AG09309 (cell line): Measurements from ENCODE around the genes ATP7B, PCDH8 and PRR20E.

- RRBS: no CpG with 5 or more reads among the region's 17 CpGs
Measured at GRCh38 chr13:51147834-51148721, 37.0 kb upstream of the C13orf42 start.

DNA sequence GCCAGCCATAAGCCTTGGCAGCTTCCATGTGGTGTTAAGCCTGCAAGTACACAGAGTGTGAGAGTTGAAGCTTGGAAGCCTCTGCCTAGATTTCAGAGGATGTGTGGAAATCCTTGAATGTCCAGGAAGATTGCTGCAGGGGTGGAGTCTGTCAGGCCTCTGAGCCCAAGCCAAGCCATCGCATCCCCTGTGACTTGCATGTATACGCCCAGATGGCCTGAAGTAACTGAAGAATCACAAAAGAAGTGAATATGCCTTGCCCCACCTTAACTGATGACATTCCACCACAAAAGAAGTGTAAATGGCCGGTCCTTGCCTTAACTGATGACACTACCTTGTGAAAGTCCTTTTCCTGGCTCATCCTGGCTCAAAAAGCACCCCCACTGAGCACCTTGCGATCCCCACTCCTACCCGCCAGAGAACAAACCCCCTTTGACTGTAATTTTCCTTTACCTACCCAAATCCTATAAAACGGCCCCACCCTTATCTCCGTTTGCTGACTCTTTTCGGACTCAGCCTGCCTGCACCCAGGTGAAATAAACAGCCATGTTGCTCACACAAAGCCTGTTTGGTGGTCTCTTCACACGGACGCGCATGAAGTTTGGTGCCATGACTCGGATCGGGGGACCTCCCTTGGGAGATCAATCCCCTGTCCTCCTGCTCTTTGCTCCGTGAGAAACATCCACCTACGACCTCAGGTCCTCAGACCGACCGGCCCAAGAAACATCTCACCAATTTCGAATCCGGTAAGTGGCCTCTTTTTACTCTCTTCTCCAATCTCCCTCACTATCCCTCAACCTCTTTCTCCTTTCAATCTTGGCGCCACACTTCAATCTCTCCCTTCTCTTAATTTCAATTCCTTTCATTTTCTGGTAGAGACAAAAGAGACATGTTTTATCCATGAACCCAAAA is 52.2 kb upstream of the FAM124A start:
- RRBS: no CpG with 5 or more reads among the region's 20 CpGs

DNA sequence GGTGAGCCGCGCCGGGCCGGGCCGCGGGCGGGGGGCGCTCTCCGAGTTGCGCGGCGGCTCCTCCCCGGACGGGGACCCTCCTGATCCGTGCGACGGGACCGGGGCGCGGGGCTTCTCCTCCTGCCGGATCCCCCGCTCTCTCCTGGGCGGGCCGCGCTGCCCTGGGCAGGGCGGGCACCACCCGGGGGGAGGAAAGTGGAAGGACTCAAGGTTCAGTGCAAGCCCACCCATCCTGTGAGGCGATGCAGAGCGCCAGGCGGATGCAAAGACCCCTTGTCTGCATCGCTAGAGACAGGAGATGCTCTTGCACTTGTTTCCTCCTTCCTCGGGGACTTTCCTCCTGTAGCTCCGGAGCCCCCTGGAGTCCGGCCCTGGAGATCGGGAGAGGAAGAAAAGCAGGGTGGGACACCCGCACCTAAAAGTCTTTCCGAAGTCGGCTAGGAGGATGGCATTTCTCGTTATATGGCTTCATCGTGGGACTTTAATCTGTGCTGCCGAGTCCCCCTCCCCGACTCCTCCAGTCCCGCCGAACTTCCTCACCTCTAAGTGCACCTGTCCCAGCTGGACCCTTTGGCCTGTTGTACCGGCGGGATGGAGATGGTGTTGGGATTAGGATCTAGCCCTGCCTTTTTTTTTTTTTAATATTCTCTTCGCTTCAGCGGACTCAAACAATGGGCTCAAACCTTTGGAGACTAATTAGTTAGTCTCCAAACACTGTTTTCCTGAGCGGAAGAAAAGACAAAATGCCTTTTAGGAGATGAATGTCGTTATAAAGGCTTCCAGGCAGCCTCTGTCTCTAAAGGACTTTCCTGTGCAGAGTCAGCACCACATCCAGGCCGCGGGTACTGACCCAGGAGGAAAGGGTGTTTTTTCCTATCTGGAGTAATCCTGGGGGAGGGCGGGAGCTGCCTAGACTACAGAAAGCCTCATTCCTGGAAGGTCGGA is 643 bp downstream of the FAM124A start:
- RRBS: 2% methylated on average over 13 of the region's 54 CpGs

GRCh38 chr13:51230544-51231220 is 8.5 kb downstream of the FAM124A start:
- RRBS: no CpG with 5 or more reads among the region's 7 CpGs

DNA sequence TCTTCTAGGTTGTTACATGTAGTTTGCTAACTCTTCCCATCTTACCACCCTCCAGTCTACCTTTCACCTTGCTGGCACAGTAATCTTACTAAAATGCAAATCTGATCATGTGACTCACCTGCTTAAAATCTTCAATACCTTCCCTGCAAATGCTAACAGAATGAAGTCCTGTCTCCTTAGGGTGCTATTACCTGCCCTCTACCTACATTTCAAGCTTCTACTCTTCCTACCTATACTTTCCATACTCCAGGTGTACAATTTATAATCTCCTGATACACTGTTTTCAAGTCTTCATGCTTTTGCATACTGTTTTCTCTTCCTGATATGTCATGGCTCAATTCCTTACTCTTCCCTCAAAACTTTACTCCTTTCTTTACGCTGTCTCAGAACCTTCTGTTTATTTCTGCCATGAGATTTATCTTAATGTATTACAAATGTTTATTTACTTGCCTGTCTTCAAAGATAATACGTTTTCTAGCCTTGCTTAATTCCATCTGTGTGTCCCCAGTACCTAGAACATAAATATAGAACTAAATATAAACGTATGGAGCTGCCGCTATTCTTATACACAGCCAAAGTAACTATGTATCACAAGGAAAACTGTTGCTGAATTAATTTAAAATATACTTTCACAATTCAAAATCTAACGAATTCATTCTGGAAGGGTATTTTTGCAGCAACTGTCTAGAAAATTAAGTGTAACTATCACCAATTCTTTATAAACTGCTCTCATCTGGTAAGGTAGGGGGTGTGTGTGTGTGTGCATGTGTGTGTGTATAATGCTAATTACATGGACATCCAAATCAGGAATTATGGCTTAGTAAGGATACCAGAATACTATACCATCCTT is 30.0 kb downstream of the INTS6 start:
- RRBS: no CpG with 5 or more reads among the region's 5 CpGs

- RRBS: no CpG with 5 or more reads among the region's 10 CpGs
Measured at GRCh38 chr13:51646001-51646785, 61.9 kb downstream of the WDFY2 start.

- RRBS: no CpG with 5 or more reads among the region's 5 CpGs
Measured at GRCh38 chr13:51786701-51787452, 17.1 kb downstream of the DHRS12 start.

GRCh38 chr13:51942102-51942653 is 69.1 kb downstream of the ATP7B start:
- RRBS: no CpG with 5 or more reads among the region's 10 CpGs

DNA sequence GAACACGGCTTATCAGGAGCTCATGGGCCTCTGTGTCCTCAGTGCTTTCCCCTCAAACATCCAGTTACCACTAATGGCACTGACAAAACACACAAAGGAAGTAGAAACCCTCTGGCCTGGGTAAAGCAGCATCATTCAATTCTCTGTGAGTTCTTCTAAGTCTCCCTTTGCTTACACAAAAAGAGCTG is 43.7 kb downstream of the ATP7B start:
- RRBS: no CpG with 5 or more reads among the region's 1 CpG

- RRBS: no CpG with 5 or more reads among the region's 8 CpGs
Measured at GRCh38 chr13:51995873-51996555, 15.2 kb downstream of the ATP7B start.

DNA sequence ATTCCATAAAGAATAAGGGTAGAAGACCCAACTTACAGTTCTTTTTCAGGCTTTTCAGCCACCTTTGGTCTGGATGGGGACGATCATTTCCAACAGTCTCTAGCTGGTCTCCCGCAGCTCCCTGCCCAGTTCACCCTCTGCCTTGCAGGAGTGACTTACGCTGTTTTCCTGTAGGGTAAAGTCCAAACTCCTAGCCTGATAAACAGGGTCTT is 4.9 kb downstream of the ATP7B start:
- RRBS: no CpG with 5 or more reads among the region's 3 CpGs

- RRBS: 2% methylated on average over 26 of the region's 110 CpGs
Measured at GRCh38 chr13:52010940-52012283, at the start of gene ATP7B. Gene ATP7B, minus strand, starts transcription at chr13:52011450.

DNA sequence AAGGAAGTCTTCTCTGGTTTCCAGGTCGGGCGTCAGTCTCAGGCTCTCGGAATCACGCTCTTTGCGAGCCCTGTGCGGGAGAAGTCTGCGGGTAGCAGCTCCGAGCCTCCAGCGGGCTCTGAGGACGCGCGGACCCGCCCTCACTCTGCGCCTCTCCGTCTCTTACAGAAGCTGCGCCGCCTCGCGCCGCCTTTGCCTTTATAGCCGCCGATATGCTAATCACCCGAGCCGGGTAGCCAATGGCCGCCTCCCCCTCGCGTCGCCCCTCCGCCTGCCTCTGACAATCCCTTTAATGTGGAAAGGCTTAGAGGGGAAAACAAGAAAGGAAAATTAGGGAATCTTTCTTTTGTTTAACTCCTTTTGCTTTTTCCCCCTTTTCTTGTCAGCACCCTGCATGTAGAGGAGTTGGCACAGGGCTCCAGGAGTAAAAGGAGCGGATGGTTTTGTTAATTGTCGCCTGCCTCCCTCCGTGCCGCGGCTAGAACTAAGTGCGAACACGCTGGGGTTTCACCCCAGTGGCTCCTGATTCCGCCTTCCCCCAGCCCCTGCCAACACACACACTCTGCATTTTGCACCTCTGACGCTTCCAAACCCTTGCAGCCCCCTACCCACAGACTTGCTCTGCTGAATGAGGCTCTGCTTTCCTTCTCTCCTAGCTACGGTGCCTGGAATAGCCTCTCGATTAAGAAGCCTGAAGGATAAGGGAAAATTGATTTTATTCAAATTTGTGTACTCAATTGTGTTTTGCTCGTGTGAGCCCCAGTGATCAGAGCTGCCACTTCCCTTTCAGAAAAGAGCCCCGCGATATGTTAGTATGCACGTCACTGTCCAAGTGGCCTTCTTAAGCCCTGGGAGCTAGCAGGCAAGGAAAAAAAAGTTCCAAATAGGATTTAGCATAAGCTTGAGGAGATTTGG is at the start of gene PCDH8:
Gene PCDH8, minus strand, starts transcription at position 173 of the 915 bp plus-strand sequence.
- RRBS: no CpG with 5 or more reads among the region's 44 CpGs

- RRBS: no CpG with 5 or more reads among the region's 5 CpGs
Measured at GRCh38 chr13:57046205-57046755, 94.4 kb upstream of the PRR20A start.

- RRBS: no CpG with 5 or more reads among the region's 22 CpGs
Measured at GRCh38 chr13:57166924-57167317, at the start of gene PRR20E. Gene PRR20E, plus strand, starts transcription at chr13:57167197.

DNA sequence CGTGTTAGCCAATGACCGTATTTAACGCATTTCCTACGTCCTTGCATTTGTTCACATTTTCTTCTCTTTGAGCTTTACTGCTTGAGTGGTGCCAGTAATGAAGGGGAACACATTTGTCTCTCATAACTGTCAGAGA is 821.2 kb downstream of the DIAPH3 start:
- RRBS: no CpG with 5 or more reads among the region's 4 CpGs

GRCh38 chr13:59531298-59532267 is 632.1 kb downstream of the DIAPH3 start:
- RRBS: no CpG with 5 or more reads among the region's 13 CpGs

GRCh38 chr13:59638431-59638932 is 525.2 kb downstream of the DIAPH3 start:
- RRBS: no CpG with 5 or more reads among the region's 1 CpG

DNA sequence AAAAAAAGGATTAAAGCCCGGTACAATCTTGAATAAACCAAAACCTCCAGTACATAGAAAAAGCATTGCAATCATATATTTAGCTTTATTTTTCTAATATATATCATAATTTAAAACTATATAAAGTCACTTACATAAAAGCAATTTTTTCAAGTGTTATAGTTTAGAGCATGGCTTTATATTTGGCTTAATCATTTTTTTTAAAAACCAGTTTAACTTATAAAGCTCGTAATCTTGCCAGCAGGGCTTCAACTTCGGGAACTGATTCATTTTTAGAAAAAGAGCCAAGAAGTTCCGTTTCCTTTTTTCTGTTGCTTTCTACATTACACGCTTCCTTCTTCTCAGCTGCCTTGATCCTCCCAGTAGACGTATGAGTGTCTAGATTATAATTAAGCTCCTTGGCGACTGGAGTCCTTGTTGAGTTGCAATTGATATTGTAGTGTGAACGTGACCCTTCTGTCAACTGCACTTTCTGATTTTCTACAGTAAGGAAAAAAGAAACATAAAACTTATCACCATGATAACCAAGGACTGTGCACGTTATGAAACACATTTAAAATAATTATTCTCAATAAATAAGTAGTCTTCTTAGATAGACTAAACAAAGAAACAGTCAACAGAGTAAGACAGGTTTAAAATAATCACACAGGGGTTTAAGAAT is 497.2 kb downstream of the DIAPH3 start:
- RRBS: no CpG with 5 or more reads among the region's 9 CpGs

- RRBS: no CpG with 5 or more reads among the region's 6 CpGs
Measured at GRCh38 chr13:60012932-60013389, 150.8 kb downstream of the DIAPH3 start.